ENCODE measurements around the genes GIMAP4, GIMAP2, GIMAP5, CDK5 and IQCA1L.

DNA sequence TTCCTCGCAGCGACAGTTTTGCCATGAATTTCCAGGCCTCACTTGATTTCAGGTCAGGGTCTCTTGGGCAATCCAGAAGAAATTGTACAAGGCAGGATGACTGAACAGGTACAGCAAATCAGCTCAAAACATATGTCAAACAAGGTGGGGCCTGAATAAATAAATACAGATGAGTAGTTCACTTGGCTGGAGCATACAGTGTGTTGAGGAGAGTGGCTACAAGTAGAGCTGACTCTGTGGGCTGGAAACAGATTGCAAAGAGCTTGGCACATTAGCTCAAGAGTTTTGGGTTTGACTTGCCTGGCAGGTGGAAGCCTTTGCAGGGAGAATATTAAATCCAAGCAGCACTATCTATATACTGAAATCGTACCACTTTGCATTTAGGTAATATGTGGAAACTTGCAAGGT is 15.0 kb downstream of the GIMAP8 start:
- RRBS = no CpG with 5 or more reads among the region's 3 CpGs

- RRBS = no CpG with 5 or more reads among the region's 3 CpGs
Observed at GRCh38 chr7:150479045-150479535, 28.7 kb downstream of the GIMAP8 start.

DNA sequence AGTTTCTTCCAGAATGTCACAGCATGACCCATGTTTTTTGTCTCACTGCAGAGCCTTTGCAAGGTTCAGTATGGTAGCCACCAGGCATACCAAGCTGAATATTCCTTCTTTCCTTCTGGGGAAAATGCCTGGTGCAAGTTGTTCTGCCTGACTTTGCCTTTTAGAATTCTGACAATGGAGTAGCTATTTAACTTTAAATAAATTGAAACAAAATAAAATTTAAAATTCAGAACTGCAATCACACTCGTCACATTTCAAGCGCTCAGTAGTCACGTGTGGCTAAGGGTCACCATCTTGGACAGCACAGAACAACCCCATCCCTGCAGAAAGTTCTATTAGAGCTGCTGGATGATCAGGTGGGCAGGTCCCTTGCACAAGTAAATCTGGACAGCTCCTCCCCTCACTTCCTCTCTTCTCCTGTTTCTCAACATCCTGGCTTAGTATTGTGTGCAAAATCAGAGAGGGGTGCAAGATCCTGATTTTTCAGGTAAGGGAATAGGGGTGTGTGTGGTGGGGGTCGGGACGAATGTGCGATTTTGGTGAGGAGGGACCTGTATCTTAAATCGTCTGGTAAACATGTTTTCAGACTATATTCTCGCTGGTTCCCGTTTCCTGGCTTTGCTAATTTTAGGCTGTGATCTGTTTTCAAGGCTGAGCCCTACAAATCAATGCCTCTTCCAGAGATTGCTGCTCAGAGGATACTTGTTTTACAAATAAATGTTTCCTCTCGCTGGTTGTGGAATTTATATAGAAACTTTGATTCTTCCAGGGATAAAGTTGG is at the start of gene GIMAP4:
Gene GIMAP4 (plus strand): TSS at position 440 of the 781 bp plus-strand sequence.
- RRBS = no CpG with 5 or more reads among the region's 10 CpGs

- RRBS = no CpG with 5 or more reads among the region's 1 CpG
Observed at GRCh38 chr7:150619741-150620216, 12.4 kb downstream of the GIMAP6 start.

DNA sequence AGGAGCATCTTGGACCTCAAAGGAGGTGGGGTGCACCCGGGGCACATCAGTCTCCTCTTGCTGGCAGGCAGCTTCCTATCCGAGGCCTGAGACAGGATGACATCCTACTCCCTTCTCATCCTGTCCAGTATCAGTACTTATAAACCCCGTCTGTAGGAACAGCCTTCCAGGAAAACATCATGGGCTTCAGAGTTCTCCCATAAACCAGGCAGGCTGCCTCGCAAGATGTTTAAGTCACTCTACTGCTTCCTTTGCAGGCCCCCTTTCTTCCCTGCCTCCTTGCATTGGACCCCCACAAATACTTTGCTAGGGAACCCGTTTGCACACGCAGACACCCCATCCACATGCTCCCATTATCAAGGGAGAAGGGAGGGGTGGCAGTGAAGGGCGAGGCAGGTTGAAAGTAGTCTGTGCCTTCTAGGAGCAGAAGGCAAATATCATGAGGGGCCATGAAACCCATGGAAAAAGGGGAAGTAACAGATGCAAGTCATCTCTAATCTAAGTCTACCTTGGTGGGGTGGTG is 5.7 kb downstream of the GIMAP6 start:
- RRBS = no CpG with 5 or more reads among the region's 7 CpGs

DNA sequence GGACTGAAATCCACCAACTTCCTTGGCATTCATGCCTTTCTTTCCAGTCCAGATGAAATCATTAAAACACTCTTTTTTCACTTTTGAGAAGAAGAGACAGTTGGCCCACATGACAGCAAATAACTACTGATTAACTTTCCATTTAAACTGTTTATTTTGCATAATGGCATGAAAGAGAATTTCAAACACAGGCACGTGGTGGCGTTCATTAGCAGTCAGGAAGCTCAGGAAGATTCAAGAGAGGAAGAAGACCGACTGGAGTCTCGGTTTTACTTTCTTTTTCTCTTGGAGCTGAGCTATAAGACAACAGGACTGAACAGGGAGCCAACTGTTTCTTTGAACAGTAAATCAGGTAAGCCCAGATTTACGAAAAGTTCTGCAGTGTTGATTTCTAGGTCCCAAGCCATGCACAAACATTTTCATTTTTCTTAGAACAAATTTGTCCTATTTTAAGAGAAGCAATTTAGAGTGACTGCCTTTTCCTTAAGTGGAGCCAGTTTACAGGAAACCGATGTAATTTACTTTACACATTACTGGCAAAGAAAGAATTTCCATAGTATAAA is at the start of gene GIMAP2:
Gene GIMAP2 (plus strand): TSS at position 273 of the 563 bp plus-strand sequence.
- RRBS = no CpG with 5 or more reads among the region's 6 CpGs

DNA sequence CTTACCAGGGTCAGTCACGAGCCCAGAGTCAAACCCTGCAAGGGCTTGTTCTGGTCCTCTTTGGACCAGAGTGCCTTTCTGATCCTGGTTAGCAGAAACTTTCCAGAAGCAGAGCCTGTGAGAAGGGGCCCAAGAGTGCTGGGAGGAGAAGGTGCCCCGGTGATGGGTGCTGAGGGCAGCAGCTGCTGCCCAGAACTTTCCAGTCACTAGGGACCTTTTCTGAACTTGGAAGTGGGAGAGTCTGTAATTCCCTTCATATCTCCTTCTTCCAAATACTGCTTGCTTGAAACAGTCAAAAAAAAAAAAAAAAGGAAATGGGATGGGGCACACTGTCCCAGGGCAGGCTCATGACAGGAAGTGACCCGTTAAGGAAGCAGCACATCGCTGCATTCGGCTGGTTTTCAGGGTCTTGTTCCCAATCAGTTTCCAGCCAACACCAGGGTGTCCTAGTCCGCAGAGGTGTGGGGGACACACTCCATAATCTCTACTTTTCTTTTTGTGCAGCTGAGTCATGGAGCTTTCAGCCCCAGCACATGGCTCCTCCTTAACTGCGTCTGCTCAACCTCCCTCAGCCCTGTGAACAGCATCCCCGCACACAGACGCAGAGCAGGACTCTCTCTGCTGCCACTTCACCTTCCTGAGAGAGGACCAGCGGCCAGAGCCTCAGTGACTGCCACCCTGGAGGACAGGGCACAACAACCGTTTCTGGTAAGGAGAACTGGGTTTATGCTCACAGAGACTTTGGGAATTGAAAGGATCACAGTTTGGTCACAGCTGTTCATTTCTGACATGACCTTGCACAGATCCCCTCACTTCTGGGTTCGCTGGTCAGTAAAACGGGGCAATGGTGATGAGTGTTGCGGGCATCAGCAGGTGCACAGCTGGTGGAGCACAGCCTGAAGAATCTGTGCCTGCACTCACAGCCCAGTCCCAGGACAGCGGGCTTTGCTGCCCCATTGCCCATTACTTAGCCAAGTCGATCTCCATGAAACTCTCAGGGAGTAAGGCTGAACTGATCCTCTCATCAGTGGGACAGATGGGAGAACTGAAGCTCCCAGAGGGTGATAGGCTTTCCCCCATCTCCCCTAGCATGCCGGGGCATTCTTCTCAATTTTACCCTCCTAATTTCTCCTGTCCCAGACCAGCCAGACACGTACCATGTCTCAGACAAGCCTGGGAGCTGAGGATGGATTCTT is at the start of gene GIMAP5:
Gene GIMAP5 (plus strand): TSS at position 418 of the 1,196 bp plus-strand sequence.
- RRBS = no CpG with 5 or more reads among the region's 18 CpGs

DNA sequence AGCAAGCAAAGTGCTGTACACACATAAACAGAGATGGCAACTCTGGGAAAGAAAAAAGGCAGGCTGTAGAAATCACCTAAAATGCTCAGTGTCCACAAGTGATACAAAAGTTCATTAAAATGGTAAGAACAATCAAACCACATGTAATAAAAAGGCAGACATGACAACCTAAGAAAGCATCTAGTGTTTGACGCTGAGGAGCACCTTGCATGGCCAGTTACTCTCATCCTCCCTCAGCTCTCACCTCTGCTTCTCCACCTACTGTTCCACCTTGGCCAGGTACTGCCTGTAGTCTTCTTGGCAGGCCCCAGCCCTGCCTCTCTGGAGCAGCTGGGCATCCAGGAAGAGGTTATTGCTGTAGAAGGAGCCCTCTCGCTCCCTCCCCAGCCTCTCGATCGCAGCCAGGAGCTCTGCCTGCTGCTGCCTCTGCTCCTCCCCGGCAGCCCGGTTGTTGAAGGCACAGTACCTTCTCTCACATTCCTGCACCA is 9.6 kb downstream of the GIMAP5 start:
- RRBS = no CpG with 5 or more reads among the region's 6 CpGs

DNA sequence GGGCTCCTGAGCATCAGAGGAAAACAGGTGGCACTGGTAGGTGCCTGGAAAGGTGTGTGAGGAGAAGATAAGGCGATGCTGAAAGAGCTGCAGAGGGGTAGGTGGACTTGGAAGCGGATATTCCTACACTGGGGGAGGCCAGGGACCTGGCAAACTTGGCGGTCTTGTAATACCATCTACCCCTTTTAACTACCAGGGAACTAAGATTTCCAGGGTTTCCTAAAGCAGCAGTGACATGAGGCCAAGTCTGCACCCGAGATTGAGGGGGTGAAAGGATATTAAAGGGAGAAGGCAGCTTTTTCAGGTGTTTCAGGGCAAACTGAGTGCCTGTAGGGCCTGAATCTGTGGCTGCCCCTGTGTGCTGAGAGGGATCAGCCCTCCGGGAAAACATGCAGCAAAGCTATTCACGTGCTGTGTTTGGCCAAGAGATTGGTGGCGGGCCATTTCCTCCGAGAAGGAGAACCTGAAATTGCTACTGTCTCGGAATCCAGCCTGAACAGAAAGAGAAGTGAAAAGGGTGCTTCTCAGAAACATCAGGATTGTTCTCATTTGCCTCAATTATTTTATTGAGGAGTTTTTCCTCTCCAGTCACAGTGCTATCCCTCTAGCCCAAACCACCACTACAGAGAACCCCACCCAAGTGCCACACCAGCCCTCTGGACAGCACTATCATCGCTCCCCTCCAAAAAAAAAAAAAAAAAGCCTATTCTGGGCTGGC is 15.9 kb downstream of the GIMAP5 start:
- RRBS = no CpG with 5 or more reads among the region's 10 CpGs

- RRBS = no CpG with 5 or more reads among the region's 8 CpGs
Observed at GRCh38 chr7:150788329-150788882, 11.8 kb downstream of the TMEM176B start.

DNA sequence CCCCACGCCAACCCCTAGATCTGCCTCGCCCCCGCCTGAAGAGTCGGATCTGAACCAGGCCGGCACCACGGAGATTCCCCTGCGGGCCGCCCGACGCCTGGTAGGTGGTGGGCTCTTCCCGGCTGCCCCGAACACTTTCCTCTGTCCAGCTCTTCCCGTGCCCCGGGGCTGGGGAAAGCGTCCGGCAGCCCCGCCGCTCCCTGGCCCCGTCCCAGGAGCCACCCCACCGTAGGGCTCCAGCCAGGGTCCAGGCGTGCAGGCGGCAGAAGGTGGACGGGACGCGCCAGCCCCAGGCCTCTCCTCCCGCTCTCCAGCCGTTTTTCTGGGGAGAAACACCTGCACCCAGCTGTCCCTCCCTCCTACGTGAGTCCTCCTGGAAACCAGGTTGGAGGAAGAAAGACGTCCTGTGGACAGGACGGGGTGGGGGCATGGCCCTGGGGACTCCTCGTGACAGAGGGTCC is 339 bp downstream of the TMEM176B start:
- RRBS = 19% methylated on average over 13 of the region's 31 CpGs

DNA sequence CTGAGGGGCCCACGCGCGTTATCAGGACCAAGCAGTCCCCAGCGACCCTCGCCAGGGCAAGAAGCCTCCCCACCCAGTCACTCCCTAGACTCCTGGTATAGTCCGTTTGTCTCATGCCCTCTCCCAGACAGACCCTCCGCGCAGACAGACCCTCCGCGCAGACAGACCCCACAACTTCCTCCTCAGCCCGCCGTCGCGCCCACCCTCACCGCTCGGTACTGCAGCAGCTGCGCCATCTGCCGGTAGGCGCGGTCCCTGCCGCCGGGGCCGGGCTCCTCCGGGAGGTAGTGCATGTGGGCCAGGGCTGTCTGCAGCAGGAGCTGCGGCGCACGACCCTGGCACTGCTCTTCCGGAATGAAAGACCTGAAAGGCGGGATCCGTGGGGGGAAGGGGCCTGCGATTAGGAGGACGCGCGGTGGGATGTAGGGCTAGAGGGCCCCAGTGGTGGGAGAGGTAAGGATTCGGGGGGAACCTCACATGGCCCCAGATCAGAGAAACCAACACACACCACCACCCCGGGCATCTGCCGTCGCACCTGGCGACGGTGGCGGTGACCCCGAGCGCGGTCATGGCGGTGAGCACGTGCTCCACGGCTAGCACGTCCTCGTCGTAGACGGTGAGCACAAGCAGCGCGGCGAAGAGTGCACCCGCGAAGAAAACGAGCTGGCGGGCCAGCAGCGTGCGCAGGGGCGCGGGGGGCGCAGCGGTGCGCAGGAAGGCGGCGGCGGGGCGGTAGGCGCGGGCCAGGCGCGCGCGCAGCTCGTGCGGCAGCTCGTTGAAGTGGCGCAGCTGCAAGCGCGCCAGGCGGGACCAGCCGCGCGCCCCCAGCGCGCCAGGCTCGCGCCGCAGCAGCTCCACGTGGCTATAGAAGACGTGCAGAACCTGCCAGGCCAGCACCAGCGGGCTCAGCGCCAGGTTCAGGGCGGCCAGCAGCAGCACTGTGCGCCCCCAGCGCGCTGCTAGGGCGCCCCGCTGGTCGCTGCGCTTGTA is 5.9 kb downstream of the ATG9B start:
- RRBS = 7% methylated on average over 5 of the region's 102 CpGs

- RRBS = no CpG with 5 or more reads among the region's 10 CpGs
Observed at GRCh38 chr7:151038894-151039725, 9.2 kb upstream of the ASIC3 start.

- RRBS = 4% methylated on average over 15 of the region's 72 CpGs
Observed at GRCh38 chr7:151057530-151058610, at the start of gene CDK5. TSS of gene CDK5 (minus strand) at chr7:151057897.

DNA sequence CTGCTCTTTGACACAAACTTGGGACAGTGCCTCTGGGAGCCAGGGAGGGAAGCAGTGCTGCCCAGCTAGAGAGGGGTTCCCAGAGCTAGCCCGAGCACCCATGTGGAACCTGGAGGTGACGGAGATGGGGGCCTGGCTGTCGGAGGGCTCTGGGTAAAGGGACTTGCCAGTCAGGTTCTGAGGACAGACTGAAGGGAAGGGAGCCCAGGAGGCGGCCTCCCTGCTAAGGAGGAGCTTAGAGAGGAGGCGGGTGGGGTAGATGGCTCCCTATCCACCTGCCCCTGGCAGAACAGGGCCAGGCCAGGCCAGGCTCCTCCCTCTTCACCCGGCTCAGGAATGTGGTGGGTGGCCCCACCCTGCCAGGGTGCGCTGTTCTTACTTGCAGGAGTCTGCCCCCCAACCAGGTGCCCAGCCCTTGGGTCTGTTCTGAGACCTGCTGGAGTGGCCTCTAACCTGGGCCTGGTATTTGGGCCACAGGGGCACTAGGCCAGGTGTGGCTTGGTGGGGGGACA is 29.8 kb downstream of the AGAP3 start:
- RRBS = no CpG with 5 or more reads among the region's 7 CpGs

DNA sequence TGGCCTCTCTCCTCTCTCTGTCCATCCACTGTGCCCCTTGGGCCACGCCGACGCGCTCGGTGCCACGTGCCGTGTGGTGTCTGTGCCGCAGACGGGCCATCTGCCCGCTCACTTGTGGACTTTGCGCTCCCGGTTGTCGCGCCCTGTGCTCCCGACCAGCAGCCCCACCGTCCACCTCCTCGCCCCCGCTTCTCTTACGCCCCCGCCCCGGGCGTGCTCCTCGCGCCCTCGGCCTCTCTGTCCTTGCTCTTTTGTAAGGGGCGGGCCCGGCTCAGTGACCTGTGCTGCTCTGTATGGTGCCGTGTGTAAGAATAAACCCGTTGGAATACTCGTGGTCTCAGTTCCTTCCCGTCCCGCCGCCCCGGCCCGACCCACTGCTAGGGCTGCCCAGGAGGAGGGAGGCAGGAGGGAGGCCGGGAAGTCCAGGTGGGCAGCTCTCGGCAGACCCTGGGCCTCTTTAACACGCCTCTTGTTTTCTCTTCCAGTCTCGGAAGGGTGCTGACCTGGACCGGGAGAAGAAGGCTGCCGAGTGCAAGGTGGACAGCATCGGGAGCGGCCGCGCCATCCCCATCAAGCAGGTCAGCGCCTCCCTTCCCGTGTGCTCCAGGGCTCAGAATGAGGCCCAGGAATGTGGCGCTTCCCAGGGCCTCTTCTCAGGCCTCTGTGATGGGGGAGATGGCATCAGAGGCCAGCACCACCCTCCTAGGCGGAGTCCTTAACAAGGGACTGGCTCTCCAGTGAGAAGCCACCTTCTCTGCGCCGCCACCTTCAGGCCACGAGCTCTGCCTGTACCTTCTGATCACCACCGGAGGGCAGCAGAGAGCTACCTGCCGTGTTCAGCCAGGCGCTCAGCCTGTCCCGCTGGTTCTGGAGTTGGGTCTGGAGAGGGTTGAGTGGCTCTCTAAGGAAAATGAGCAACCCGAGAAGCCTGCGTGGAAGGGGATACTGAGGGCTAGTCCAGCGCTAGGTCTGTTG is 37.3 kb downstream of the AGAP3 start:
- RRBS = 96% methylated on average over 23 of the region's 59 CpGs

- RRBS = no CpG with 5 or more reads among the region's 9 CpGs
Observed at GRCh38 chr7:151135623-151136140, 31.8 kb downstream of the GBX1 start.

DNA sequence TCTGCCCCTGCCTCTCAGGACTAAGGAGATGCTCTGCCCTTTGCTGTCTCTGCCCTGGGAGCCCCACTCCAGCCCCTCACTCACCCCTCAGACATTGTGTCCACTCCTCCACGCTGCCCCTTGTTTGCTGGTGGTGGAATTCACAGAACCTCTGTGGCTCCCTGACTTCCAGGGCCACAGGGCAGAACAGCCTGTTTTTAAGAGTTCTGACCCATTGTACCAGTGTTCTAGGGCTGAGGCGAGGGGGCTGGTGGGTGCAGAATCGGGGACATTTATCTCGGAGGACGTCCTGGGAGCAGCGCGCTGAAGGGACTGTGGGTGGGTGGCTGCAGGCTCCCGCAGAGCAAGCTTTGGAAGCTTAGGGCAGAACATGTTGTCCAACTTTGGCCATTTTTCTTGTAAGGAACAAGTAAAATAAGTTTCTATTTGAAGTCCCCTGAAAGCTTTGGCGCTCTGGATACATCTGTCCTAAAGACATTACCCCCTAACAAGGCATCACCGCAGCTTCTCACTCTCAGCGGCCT is at the start of gene IQCA1L:
Gene IQCA1L (minus strand): TSS at position 137 of the 524 bp plus-strand sequence.
- RRBS = no CpG with 5 or more reads among the region's 11 CpGs

DNA sequence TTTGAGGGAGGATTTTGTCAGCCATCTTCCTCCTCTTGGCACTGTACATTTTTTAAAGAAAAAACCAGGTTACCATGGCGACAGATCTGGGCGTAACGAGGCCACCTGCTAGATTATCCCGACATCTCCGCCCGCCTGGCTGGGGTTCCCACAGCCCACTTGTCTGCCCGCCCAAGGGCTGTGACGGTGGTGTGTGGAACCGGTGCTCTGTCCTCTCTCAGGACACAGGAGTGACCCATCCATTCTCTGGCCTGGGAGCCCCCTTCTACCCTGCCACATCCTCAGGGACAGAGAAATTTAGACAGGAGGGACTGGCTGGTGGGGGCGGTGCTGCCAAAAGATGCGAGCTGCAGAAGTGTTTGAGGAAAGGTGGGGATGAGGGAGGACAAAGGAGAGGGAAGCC is 4.8 kb downstream of the SMARCD3 start:
- RRBS = no CpG with 5 or more reads among the region's 11 CpGs

- RRBS = no CpG with 5 or more reads among the region's 11 CpGs
Observed at GRCh38 chr7:151246942-151247892, 1.3 kb downstream of the SMARCD3 start.